ENCODE measurements around a stretch of chr10.

- RRBS = no CpG with 5 or more reads among the region's 9 CpGs
Measured at GRCh38 chr10:127720-128400, 7.4 kb upstream of the ZMYND11 start.

- RRBS = no CpG with 5 or more reads among the region's 7 CpGs
Measured at GRCh38 chr10:201581-201935, 66.3 kb downstream of the ZMYND11 start.

DNA sequence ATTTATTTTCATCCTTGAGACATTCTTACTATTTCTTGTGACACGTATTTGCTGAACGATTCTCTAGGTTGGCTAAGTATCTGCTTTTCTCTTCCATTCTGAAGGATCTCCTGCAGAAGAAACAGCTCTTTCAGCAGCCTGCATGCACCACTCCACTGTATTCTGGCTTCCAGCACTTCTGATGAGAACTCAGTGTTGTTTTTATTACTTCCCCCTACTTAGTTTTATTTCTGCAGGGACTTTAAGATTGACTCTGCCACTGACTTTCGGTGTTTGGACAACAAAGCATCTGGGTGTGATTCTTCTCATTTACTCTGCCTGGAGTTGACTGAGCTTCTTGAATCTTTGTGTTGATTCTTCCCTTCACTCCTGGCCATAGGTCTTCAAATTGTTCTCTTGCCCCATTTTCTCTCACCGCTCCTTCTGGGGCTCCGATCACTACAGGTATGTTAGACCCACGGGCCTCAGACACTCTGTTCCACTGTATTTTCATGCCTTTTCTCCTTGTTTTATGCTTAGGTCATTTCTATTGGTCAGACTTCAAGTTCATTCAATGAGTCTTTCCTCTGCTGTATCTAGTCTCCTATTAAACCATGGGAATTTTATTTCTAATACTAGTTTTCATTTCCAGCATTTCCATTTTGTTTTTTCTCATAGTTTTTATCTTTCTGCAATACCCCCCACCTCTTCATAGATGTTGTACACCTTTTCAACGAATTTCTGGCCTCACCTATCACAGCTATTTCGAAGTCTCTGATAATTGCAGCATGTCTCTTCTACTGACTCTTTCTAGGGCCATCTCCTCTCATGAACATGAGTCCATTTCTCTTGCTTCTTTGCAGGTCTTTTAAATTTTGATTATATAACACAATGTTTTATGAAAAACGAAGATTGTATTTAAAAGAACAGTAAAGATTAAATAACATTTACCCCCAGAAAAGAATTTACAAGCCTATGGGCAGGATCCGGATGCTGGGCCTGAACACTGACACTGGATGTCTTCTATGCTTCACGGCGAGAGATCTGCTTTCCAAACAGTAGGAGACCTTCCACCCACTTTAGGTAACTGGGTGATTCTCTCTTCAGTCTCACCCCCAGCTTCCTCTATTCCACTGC lies 180.5 kb downstream of the ZMYND11 start:
- RRBS = no CpG with 5 or more reads among the region's 12 CpGs

DNA sequence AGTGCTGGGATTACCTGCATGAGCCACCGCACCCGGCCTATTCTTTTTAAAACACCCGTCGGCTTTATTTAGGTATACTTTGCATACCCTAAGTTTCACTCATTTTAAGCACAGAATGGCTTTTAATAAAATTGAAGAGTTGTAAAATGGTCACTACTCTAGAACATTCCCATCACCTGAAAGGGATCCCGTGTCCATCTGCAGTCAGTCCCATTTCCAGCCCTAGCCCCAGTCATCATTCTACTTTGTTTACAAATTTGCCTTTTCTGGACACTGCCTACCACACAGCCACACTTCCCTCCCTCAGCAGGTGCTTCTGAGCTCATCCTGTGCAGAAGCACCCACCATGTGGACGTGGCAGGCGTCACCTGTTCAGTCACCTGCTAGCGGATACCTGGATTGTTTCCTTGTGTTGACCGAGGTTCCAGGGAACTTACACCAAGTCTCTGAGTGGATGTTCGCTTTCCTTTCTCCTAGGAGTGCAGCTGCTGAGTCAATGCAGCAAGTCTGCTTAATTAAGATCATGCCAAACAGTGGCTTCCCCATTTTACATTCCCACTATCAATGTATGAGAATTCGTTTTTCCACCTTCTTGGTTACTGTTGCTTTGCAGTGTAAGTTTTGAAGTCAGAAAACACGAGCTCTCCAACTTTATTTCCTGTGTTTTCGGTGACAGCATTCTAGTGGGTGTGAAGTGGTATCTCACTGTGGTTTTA lies 198.1 kb downstream of the ZMYND11 start:
- RRBS = no CpG with 5 or more reads among the region's 13 CpGs

DNA sequence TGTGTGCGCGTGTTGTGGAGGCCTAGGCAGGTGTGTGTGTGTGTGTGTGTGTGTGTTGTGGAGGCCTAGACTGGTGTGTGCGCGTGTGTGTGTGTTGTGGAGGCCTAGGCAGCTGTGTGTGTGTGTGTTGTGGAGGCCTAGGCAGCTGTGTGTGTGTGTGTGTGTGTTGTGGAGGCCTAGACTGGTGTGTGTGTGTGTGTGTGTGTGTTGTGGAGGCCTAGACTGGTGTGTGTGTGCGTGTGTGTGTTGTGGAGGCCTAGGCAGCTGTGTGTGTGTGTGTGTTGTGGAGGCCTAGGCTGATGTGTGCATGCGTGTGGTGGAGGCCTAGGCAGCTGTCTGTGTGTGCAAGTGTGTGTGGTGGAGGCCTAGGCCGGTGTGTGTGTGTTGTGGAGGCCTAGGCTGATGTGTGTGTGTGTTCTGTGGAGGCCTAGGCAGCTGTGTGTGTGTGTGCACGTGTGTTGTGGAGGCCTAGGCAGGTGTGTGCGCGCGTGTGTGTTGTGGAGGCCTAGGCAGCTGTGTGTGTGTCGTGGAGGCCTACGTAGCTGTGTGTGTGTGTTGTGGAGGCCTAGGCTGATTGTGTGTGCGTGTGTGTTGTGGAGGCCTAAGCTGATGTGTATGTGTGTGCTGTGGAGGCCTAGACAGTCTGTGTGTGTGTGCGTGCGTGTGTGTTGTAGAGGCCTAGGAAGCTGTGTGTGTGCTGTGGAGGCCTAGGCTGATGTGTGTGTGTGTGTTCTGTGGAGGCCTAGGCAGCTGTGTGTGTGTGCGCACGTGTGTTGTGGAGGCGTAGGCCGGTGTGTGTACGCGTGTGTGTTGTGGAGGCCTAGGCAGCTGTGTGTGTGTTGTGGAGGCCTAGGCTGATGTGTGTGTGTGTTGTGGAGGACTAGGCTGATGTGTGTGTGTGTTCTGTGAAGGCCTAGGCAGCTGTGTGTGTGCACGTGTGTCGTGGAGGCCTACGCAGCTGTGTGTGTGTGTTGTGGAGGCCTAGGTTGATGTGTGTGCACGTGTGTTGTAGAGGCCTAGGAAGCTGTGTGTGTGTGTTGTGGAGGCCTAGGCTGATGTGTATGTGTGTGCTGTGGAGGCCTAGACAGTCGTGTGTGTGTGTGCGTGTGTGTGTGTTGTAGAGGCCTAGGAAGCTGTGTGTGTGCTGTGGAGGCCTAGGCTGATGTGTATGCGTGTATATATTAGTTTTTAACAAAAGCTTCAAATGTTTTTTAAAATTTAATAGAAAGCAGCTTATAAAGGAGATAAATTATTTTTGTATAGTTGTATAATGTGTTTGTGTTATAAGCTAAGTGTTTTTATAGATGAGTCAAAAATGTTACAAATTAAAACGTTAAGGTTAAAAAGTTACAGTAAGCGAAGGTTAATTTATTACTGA lies 202.1 kb downstream of the ZMYND11 start:
- RRBS = no CpG with 5 or more reads among the region's 31 CpGs

- RRBS = no CpG with 5 or more reads among the region's 15 CpGs
Measured at GRCh38 chr10:387089-387543, 251.9 kb downstream of the ZMYND11 start.

DNA sequence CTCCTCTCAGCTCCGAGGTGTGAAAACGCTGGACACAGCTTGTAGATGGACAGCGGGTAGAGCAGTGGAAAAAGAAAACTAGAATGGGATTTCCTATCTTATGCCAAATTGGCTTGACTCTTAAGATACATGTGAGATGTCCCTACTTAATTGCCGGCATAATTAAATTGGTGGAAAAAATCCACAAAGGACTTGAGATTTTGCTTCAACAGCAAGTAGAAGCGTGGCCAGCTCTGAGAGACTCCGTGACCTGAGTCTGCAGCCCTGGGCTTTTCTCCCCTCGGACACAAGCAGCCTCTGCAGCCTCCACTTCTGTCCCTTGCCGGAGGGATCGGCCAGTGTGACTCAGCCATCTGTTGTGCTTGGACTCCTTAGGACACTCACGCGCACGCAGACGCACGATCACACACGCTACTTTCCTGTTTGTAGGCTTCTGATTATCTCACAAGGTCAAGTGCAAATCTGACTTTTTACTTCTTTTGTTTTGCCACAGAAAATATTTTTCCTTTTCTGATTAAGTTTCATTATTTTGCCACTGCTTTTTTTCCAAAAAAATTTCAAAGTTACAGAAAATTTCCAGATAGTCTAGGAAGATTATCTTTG lies 268.8 kb downstream of the DIP2C start:
- RRBS = no CpG with 5 or more reads among the region's 15 CpGs

DNA sequence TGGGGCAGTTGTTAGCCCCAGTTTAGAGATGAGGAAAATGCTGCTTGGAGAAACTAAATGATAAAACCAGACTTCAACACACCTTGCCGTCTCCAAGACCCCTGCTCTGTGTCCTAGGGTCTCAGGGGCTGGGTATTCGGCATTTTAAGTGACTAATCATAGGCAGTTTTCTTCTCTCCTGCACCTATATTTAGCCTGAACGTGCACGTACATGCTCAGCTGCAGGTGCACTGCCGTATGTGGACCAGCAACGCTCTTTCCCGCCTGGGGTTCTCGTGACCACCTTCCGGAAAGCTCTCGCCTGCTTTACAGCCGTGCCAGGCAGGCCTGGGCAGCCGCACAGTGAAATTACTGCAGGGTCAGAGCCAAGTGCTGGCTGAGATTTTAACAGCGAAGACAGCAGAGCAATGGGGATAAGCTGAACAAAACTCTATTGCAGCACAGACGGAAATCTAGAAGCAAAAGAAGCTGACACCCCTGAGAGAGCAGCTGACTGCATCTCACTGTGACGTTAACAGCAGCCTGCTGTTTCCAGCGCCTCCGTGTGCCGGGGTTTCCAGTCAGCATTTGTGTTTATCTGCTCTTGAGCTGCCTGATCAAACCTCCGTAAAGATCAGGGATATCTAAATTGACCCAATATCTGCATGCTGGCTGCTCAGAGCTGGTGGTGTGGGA lies 179.1 kb downstream of the DIP2C start:
- RRBS = no CpG with 5 or more reads among the region's 19 CpGs

GRCh38 chr10:510954-511564 lies 178.4 kb downstream of the DIP2C start:
- RRBS = no CpG with 5 or more reads among the region's 19 CpGs

DNA sequence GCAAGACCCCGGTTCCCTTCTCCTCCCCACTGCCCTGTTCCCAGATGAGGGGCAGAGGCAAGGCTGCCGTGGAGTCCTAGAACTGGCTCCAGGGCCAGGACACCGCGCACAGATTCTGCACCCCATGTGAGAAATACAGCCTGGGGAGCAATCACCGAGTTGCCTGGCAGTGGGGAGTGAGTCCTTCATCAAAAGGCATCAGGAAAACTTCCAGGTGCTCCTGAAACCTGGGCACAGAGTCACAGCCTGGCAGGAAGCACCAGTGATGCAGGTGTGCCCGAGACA lies 134.9 kb downstream of the DIP2C start:
- RRBS = no CpG with 5 or more reads among the region's 6 CpGs

- RRBS = no CpG with 5 or more reads among the region's 7 CpGs
Measured at GRCh38 chr10:561148-561688, 128.2 kb downstream of the DIP2C start.

GRCh38 chr10:584349-584877 lies 105.1 kb downstream of the DIP2C start:
- RRBS = no CpG with 5 or more reads among the region's 43 CpGs

DNA sequence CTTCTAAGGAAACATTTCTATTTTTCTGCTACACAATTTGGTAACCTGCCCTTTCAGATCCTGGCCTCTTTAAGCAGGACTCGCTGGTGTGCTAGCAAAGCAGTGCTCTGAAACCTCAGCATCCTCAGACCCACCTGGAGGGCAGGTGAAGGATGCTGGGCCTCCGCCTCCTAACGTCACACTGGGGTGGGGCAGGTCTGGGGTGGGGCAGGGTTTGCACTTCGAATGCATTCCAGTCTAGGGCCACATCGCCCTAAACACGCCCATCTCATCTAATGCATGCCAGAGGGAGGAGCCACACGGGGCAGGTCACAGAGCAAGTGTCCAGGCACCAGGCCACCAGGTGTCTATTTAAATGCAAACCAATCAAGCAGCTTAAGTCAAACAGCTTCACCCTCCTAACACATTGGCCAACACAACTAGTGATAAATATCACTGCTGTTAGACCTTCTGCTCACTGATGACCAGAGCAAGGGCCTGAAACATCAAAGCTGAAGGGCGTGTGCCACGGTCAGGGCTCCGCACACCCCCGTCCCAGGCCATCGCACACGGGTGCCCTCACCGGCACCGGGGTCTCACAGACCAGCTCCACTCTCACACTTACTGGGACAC lies 47.2 kb downstream of the DIP2C start:
- RRBS = no CpG with 5 or more reads among the region's 15 CpGs

DNA sequence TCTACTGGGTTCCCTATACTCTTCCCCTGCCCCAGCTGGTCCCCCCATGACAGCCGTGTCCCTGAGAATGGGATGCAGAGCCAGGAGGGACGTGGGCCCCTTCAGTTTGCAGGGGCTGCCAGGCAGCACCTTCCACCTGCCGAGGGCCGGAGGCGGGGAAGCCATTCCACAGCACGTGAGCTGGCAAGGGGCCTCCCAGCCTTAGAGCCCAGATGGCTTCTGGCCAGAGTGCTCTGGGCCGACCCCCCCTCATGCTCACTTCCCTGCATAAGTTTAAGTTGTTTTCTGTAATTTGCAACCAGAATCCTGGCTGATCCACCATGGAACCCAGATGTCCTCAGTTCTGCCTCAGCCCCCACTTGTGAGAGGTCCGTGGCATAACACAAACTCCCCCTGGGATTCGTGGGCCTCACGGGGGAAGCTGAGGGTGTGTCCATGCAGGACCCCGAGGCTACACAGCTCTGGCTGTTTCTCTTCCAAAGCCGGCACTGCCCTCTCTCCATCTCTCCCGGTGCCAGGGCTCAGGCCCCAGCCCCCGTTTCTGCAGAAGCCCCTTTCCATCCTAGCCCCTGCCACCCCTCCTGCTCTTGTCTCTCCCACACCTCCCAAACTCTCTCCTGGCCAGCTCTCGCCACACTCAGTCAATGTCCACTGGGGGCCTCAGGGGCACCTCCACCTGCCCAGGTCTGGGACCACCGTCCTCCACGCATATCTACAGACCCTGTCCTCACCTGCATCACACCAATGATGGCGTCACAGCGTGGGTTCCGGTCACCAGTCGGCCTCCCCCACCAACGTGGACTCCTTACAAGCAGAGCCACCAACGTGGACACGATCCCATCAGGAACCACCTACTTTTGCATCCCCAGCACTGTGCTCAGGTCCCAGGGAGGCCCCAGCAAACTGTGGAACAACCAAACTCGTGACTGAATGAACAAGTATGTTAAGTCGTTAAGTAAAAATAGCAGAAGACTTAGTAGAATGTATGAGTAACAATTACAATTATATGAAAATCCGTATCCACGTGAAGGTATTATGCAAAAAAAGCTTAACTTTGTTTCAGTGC lies 38.6 kb downstream of the DIP2C start:
- RRBS = no CpG with 5 or more reads among the region's 28 CpGs

DNA sequence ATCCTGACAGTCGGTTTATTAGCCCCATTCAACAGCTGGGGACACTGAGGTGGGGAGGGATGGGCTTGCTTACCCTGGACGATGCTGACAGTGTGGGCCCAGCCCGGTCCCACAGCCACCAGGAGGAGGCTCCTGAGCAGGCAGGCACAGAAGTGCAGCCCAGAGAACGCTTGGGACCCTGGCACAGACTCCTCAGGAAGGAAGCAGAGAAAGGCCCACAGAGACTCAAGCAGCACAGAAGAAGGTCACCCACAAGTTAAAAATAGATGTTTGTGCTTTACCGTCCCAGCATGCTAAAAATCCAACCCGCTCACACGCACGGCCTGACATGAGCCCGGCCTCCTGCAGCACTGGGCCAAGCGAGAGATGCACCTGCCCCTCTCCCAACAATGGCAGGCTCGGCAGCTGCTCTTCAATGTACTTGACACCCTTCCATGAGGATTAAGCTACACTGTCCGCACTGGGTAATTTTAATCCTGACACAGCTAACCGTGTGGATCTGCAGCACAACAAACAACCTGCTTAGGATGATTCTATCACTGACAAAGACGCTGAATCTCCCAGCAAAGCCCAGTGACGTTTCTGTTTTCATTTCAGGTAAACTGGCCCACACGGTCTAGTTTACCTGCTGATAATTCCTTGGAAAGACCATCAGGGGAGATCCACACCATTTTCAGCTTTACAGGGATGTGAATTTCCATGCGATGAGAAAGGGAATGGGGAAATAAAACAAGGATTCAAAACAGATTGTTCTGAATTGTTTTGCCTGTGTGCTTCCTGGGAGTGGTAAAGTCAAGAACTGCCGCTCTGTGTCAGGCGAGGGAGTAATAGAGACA lies 9.3 kb downstream of the DIP2C start:
- RRBS = no CpG with 5 or more reads among the region's 19 CpGs

- RRBS = no CpG with 5 or more reads among the region's 5 CpGs
Measured at GRCh38 chr10:712092-712553, 22.7 kb upstream of the DIP2C start.

GRCh38 chr10:818326-819105 lies 113.0 kb downstream of the LARP4B start:
- RRBS = no CpG with 5 or more reads among the region's 9 CpGs

- RRBS = no CpG with 5 or more reads among the region's 4 CpGs
Measured at GRCh38 chr10:854223-854690, 77.2 kb downstream of the LARP4B start.

DNA sequence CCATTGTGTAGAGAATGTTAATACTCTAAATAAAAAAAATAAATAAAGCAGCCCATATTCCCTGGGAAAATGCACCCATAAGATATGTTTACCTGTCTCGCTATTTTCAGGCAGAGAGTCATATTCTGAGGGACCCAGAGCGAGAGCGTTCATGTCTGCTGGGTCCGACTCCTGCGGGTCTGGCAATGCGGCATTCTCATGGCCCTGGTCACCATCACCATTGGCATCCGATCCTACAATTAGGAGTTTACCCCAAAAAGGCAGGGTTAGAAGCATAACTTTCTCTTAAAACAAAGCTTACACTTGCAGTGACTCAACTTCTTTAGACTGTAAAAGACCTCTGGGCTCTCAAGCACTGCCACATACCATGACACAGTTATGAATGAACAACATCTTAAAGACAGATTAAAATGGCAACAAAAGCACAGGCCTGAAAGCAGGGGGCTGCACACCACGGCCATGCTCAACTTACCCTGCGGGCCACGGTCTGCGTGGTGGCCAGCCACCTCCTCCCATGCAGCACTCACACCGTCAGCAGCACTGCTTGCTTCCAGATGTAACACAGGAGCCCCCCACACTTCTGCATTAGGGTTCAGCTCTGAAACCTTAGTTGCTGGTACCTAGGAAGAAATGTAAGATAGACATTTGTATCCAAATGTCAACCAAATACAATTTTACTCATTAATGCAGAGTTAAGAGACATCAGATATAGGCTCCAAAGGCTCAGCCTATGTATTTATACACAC lies 67.7 kb downstream of the LARP4B start:
- RRBS = no CpG with 5 or more reads among the region's 12 CpGs

- RRBS = 84% methylated on average over 4 of the region's 7 CpGs
Measured at GRCh38 chr10:947031-947392, 15.5 kb upstream of the LARP4B start.